Metastatic Liver Carcinoma in the Adrenal Gland (tissue), 2 donors: ENCODE measurements around a stretch of chr20.

- PRO-cap, 2 experiments: no peak in any of the 2 experiments
Observed at GRCh38 chr20:3148749-3149421, 10.8 kb downstream of the FASTKD5 start.

DNA sequence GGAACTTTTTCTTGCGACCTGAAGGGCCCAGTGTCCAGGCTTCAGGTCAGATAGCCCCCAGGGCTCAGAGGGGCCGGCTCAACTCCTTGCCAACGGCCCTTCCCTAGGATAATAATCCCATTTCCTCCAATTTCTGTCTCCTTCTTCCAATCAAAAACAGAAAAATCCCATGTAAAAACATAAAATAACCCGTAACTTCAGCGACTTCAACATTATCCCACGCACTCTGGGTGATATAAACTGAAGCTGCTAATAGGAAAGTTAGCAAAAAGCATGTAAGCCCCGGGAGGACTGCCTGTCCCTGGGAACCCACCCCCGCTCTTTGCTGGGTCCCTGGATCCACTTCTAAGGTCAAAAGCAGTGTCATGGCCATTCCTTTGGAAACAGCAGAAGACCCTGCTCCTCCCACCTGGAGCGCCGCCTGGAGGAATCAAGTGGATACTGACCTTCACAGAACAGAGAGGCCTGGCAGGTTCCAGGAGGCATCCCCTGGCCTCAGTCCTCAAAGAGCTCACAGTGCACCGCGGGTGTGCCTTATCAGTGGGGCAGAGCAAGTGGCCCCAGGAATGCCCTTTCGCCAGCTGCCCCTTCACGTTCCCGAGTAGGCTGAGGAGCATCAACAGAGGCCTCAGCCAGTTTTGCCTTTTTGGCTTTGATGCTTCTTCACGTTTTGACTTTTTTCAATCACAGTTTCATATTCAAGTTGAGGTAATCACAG, 11.0 kb upstream of the SLC4A11 start:
- PRO-cap, 2 experiments: no peak in any of the 2 experiments

GRCh38 chr20:3307023-3307508, 68.1 kb upstream of the SLC4A11 start:
- PRO-cap, 2 experiments: peak in 1 of 2 experiments; most common minus-strand start chr20:3307176 (in 1)

- PRO-cap, 2 experiments: no peak in any of the 2 experiments
Observed at GRCh38 chr20:3362106-3362837, 45.2 kb downstream of the DNAAF9 start.

DNA sequence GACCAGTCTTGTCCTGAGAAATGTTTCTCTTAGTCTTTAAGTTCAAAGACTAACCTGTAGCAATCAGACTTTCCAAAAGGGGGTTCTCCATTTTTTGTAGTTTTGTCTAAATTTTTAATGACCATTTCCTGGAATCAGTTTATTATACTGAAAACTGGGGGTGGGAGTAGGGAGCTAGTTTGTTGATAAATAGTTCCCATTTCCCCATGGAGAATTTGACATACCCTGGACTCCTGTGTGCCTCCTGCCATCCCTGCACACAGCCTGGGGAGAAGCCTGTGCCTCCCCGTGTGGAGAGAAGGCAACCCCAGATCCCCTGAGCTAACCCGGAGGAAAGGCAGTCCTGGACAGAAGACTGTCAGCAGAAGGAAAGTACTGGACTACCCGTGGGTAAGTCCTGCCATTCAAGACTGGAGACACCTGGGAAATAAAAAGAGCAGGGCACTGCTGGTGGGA, 13.5 kb downstream of the GFRA4 start:
- PRO-cap, 2 experiments: no peak in any of the 2 experiments

DNA sequence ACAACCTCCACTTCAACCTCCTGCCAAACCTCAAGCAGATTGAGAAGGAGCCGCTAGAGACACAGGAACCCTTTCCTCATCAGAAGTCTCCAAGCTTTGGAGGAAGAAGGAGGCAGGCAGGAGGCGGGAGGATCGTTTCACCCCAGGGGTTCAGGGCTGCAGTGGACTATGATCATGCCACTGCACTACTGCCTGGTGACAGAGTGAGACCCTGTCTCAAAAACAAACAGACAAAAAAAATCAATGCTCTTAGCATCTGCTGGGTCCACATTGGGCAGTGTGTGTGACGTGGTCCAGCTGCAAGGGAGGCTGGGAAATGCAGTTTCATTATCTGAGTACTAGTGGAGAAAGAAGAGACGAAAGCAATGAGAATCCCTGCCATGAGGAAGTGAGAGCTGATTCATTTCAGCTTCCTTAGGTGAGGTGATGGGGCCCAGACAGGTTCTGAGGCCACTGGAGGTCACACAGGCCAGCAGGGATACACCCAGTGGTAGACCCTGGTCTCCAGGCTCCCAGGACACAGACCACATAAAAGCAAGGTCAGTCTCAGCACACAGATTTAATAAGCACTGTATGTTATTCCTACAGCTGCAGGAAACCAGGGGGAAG, 4.4 kb downstream of the GFRA4 start:
- PRO-cap, 2 experiments: no peak in any of the 2 experiments

- PRO-cap, 2 experiments: no peak in any of the 2 experiments
Observed at GRCh38 chr20:3728638-3729315, 3.7 kb upstream of the HSPA12B start.

DNA sequence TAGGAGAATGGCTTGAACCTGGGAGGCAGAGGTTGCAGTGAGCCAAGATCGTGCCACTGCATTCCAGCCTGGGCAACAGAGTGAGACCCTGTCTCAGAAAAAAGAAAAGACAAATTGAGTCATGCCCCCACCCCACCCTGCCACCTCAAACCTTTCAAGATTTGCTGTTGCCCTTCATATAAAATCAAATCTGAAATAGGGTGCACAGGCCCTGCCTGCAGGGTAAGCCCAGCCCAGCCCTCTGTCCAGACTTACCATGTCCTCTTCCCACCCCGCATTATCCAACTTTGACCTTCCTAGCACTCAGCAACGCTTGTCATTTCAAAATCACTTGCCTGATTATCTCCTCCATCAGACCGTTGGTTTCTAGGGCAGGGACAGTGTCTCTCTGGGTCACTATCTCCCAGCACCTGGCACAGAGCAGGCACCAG, 5.4 kb downstream of the HSPA12B start:
- PRO-cap, 2 experiments: peak in 2 of 2 experiments; most common plus-strand start position 351 of the sequence (in 2); most common minus-strand start position 279 of the sequence (in 1)

DNA sequence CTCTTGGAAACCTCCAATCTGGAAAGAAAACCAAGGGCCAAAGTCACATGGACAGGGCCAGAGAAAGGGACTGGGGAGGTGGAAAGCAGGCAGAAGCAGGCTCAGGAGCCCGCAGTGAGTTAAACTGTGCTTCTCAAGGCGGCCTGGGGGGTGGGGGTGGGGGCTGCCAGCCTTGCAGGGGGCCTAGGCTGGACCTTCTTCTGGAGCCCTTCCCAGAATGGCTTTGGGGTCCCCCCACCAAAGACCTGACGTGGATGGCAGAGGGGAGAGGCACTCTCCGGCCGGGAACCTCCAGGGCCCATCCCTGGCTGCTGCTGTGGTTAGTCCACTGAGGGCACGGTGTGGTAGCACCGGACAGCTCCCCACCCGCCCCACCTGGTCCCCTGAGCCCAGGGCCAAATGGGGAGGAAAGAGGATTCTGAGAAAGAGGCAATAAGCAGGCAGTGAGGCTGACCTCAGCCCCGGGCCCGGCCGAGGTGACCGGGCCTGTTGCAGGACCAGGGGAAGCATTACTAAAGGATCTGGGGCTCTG, 2.4 kb downstream of the CENPB start:
- PRO-cap, 2 experiments: no peak in any of the 2 experiments

- PRO-cap, 2 experiments: no peak in any of the 2 experiments
Observed at GRCh38 chr20:3798158-3798494, 2.0 kb downstream of the CDC25B start.

DNA sequence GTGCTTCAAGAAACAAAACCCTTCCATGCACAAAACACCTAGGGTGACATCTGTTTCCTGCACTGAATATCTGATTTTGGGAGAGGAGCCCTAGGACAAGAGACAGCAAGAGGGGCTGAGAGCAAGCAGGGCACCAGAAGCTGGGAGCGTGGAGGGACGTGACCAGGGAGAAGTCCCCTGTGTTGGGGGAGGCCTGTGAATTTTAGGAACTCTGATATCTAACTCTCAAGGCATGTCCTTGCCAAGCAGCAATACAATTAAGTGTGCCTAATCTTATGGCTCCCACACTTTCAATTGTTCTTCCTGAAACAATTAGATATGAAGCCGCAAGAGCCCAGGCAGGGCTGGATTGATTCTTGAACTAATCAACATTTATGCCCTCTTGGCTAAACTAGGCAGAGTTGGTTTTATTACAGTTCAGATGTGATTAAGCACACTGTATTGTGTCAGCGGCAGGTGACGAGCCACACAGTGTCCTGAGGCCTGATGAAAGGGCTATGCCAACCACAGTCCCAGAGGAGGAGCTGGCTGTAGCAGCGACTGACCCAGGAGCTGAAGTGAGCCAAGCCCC, 4.3 kb upstream of the MAVS start:
- PRO-cap, 2 experiments: no peak in any of the 2 experiments

GRCh38 chr20:3866374-3867301, 20.0 kb downstream of the MAVS start:
- PRO-cap, 2 experiments: no peak in any of the 2 experiments

DNA sequence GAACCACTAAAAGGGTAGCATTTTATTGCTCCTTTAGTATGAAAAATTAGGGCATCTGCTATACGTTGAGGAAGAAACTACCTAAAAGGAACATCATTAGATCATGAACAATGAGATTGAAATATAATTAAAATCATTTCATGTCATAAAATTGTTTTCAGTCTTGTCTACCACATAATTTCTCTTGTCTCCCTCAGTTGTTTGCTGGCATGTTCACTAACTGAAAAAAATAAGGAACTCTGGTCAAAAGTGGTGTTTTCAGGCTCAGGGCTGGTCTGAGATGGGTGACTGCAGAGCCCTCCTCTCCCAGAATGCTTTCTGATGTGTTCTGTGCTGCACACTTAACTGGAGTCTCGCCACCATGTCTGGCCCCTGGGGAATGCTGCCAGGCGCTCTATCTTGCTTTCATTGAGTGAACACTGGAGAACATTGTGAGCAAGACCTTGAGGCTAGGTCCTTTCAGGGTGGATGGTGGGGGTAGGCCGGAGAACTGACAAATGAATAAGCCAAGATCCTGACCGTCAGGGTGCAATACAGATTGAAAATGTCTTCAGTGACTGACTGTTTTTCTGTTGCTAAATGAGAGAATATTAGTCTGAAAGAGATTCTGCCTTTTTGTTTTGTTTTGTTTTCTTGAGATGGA, 19.4 kb downstream of the PANK2 start:
- PRO-cap, 2 experiments: no peak in any of the 2 experiments

GRCh38 chr20:3924815-3925436, 35.7 kb downstream of the PANK2 start:
- PRO-cap, 2 experiments: no peak in any of the 2 experiments

DNA sequence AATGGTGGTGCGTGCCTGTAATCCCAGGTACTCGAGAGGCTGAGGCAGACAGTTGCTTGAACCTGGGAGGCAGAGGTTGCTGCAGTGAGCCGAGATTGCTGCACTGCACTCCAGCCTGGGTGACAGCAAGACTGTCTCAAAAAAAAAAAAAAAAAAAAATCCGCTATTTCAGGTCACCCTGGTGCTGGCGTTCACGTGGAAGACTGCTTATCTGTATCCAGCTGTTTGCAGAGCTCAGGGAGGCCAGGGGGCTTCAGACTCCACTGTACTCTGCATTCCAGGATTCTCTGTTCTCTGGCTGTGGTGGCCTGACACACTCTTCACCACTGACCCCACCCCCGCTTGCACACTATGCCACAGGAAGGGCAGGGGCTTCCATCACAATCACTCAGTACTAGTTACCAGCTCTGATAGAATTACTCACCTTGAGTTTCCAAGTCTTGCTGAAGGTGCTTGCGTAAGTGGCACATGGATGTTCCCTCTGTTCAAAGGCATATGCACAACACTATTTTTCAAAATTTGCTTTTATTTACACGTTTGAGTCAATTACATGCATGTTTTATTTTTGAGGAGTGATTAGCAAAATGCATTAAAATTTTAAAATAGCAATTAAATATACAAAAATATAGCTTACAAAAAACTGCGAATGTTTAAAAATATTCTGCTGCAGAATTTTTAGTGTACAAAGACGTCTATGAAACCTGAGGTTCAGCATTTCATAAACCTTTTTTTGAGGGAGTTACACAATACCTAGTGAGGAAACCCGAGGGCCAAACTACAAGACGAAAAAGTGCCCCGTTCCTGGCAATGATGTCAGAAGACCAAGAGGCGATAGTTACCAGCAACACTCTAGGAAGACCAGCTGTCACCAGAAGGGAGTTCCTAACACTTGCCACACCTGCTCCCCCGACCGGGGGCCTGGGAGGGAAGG, 37.9 kb downstream of the PANK2 start:
- PRO-cap, 2 experiments: no peak in any of the 2 experiments

GRCh38 chr20:3927734-3928030, 38.5 kb downstream of the PANK2 start:
- PRO-cap, 2 experiments: no peak in any of the 2 experiments

- PRO-cap, 2 experiments: no peak in any of the 2 experiments
Observed at GRCh38 chr20:3981195-3981595, 34.2 kb downstream of the RNF24 start.

- PRO-cap, 2 experiments: no peak in any of the 2 experiments
Observed at GRCh38 chr20:4012680-4013170, 2.6 kb downstream of the RNF24 start.

DNA sequence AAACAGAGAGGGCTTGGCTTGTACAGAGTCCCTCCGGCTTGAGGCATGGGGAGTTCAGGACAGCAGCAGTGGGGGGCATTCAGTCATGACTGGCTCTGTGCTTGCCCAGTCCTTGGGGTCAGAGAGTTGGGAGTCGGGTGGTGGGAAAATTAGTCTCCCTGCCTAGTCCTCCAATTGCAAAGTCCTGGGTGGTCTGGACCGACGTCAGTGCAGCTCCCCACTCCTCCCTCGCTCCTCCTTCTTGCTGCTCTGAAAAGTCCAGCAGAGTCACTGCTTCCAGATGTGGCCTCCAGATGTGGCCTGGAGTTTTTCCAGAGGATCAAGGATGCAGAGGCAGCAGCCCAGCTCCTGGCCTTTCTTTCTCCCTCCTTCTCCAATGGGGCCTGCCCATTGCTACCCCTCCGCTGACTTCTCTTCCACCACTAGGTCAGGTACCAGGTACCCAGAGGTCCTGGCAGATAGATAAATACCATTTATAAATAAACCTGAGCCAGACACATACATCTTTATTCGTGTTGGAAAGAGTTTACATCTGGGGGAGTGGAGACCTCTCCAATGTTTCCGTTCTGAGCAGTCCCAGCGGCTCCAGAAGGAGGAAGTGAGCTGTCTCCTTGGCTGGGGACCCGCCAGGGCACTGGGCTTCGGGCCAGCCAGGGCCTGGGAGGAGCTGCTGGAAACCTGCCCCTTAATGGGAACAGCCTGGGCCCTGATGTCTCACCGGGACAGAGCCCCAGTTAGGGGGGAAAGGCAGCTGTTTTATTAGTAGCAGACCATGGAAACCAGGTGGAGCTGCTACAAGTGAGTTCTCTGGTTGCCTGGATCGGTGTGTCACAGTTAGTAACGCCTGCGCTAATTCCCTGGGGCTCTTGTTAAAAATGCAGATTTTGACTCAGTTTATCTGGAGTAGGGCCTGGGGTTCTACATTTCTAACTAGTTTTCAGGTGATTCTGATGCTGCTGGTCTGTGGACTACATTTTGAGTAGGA, 49.1 kb upstream of the RNF24 start:
- PRO-cap, 2 experiments: no peak in any of the 2 experiments

GRCh38 chr20:4108607-4109283, 39.9 kb upstream of the SMOX start:
- PRO-cap, 2 experiments: no peak in any of the 2 experiments